Sternocleidomastoid (tissue), 1 donor: ENCODE measurements around the gene ZNF418.

- PRO-cap: no peak
These were observed 3.2 kb upstream of the ZNF552 start for GRCh38 chr19:57817927-57818376.

DNA sequence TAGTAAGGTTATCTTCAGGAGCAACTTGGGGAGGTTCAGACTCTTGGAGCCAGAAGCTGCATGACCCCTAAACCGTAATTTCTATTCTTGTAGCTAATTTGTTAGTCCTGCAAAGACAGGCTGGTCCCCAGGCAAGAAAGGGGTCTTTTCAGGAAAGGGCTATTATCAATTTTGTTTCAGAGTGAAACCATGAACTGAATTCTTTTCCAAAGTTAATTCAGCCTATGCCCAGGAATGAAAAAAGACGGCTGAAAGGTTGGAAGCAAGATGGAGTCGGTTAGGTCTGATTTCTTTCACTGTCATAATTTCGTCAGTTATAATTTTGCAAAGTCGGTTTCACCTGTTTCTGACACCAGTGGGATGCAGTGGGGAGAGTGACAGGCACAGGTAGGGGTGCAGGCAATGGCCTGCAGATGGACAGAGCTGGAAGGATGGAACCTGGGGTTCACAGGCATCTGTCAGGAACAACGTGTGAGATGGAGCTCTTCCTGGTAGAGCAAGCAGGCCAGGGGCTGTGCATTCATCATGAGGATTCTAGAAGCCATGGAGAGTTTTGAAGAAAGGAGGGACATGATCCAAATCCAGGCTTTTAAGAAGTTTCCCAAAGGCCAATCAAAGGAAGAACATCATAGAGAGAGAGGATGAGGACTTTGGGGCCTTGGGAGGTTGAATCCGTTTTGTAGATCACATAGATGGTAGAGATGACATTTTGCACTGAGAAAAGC, 1.7 kb downstream of the ZNF587 start:
- PRO-cap: no peak

- PRO-cap: no peak
These were observed 800 bp downstream of the ZNF814 start for GRCh38 chr19:57888030-57888444.

DNA sequence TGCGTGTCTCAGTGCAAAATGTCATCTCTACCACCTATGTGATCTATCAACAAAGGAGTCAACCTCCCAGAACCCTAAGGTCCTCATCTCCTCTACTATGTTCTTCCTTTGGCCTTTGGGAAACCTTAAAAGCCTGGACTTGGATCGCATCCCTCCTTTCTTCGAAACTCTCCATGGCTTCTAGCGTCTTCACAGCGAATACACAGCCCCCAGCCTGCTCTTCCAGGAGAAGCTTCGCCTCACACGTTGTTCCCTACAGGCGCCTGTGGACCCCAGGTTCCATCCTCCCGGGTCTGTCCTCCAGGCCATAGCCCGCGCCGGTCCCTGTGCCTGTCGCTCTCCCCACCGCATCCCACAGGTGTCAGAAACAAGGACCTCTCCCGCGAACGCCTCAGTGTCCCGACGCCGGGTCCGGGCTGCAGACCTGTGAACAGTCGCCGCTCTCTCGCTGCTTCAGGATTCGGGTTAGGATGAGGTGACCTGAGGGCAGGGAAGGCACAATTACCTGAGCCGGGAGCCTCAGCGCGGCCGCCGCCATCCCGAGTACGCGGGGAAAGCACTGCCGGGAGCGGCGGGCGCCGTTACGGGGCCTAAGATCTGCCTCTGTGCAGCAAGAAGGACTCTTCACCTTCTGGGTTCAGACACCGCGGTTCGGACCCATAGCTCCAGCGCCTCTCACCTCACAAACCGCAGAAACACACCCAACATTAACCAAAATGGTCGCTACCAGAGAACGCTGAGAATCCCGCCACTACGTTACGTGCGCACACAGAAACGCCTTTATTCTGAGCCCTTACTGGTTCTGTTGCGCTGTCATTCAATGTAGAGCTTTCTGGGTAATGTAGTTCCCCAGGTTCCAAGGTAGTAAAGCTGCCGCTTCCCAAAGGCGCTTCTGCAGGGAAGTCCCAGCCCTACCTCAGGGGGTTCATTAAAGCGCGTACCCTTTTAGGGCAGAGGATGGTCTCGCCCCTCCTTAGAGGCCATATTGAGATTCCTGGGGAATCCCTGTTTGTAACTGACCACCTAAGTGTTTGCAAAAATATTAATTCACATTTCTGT, at the start of gene ZNF418:
Gene ZNF418 (minus strand): TSS at position 747 of the 1,059 bp plus-strand sequence.
- PRO-cap: unidirectional peak, minus-strand start at position 747 of the sequence

DNA sequence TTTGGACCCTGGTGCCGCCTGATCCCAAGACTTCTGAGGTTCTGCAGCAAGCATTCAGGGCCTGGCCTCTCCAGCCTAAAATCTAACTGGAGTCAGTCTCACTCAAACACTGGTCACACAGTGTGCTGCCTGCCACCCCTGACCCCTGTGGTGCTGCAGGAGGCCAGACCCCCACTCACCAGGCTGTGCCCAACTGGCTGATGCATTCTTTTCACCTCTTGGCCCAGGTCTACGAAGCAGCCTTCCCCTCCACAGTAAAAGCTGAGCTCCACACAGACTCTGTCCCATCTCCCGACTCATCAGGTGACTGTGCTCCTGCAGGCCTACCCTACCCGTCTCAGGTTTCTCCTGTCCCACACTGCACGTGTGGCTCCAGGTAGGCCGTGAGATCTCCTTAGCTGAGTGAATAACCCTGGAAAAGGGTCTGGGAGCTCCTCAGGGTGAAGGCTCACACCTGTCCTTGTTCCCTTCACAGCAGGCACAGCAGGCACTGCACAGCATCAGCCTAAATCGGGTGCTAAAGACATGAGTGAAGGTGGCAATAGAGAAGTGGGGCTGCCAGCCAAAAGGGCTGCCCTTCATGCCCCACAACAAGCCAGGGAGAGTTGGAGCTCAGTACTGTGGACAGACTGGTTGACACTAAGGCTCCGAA, 3.5 kb downstream of the ZNF606 start:
- PRO-cap: no peak

DNA sequence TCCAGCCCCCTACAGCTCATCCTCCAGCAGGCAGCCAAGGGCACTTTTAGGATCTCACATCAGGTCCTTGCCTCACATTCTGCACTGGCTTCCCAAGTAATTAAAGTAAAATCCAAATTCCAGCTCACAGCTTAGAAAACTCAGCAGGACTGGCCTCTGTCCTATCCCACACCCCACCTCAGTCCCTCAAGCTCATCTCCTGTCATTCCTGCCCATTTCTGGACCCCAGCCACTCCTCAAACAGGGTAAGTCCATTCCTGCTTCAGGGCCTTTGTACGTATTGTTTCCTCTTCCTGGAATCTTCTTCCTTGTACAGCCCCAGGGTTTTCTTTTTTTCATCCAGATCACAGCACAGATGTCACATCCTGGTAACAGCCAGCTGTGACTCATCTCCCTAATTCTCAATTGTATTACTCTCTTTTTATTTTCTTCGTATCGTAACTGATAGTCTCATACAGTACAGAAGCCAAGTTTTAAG, 1.9 kb upstream of the ZNF606 start:
- PRO-cap: no peak

DNA sequence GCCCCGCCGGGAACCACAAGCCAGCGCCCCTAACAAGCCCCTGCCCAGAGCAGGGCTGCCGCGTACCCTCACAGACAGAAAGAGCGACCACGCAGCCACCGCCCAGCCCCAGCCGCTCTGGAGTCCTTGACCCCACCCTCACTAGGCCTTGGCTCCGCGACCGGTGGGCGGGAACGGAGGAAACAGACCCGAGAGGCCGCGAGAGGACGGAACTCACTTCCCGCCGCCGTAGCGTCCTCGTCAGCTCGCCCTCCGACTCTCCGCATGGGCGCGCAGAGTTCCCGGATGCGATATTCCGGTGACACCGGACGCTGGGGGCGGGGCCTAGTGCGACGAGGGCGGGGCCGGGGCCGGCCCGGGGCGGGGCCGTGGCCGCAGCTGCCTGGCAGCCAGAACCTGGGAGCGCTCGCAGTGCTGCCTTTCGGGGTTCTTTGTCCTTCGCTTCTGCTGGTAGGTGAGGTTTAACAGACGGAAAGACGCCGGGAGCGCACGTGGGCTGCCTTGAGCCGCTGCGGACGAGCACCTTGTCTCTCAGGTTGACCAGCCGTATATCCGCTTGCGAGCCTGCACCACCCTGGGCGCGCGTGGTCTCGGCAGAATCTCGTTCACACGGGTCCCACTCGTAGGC, 20.2 kb upstream of the ZSCAN18 start:
- PRO-cap: unidirectional peak, minus-strand start at position 119 of the sequence

GRCh38 chr19:58203872-58205132, 21.4 kb downstream of the ZNF274 start:
- PRO-cap: no peak

DNA sequence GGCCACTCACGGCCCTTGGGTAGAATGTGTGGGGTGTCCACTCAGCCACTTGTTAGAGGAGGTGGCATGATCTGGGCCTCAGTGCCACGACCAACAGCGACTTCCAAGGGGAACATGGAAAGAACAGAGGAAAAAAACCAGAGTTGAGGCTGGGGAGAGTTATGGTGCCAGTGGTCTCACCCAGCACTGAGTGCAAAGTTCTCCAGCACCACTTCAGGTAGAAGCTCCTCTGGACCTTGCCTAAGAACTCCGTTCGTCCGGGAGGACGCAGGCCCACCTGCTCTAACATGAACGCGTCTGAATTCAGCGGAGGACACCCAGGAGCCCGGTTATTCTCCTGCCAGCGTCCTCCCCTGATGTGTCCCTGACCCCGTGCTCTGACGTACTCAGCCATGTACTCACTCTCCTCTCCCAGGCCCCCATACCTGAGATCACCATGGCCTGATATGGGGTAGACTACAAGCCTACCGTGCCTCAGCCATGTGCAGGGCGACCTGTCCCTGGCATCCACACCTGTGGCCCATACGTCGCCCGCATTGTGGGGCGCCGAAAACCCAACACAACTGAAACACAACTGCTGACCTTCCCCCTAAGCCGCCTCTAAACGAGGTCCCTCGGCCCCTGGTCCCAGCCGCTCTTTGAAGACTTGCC, 847 bp upstream of the ZNF584 start:
- PRO-cap: no peak

DNA sequence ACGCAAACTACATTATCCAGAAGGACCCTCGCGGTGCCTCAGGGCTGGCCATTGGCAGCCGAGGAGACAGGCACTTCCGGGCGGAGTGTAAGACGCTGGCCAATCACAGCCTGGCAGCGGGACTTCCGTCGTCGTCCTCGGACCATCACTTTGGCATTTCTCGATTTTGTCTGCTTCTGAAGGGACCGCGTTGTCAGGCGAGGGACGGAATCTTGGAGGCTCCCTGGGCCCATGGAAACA, 297 bp upstream of the ZNF132 start:
- PRO-cap: bidirectional peak, plus-strand start at position 116 of the sequence, minus-strand start outside the sequence

- PRO-cap: no peak
These were observed 1.5 kb upstream of the ZNF446 start for GRCh38 chr19:58474576-58475054.

DNA sequence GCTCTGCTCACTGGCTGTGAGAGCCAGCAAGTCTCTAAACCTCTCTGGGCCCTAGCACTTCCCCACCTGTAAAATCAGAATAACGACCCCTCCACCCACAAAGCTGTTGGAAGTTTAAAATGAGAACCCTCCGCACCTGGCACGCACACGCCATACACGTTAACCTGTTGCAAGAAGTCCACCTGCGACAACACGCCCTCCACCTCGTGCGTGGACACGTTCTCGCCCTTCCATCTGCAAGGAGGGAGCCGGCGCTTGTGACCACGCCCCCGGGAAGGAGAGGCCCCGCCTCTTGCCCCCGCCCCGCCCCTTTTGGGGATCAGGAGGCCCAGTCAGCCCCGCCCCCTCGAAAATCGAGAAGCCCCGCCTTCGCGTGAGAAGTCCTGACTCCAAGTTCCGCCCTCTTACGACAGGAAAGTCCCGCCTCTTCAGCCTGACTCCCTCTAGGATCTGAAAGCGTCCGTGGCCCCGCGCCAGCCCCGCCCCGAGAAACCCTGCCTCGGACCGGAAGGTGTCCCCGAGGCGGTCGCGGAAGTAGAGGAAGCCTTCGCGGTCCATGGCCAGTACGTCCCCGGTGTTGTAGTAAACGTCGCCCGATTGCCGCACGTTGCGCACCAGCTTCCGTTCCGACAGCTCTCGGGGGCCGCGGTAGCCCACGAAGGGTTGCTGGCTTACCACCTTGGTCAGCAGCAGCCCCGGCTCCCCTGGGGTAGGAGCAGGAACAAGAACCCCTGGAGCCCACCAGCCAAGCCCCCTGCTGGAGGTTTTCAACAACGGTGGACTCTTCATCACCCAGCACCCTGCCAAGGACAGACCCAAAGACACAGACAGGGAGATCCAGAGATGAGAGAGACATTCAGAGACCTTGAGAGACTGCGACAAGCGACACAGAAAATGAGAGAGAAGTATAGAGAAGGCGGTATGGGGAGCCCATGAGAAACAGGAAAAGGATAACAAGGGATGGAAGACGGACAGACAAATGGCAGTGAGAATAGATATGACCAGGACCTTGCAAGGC, 12.5 kb downstream of the SLC27A5 start:
- PRO-cap: bidirectional peak, plus-strand start at position 585 of the sequence, minus-strand start at position 236 of the sequence

GRCh38 chr19:58515627-58516107, 3.9 kb upstream of the SLC27A5 start:
- PRO-cap: no peak

DNA sequence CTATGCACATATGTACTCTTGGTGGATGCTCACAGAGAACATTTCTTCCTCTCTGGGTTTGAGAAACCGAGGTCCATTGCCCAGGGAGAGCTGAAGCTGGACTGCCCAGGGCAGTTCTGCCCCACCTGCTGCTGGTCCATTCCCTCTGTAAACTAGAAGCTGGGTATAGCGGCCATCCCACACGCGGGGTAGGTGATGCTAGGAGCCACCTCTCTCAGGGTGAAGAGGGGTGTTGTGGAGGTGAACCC, 3.1 kb upstream of the UBE2M start:
- PRO-cap: no peak